Helper T cell (primary cell): ENCODE measurements around the gene LEMD3.

DNA sequence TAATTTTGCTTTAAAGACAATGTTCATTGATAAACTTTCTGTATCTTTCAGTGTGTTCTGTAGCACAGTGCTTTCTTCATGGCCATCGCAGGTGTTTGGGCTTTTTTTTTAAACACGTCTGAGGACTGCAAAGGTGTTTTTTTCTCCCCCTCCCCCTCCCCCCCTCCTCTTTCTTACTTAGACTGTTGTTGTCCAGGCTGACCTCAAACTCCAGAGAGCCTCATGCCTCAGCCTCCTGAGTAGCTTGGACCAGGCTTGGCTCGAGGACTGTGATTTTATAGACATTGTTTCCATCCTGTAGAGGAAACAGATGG, 41.9 kb downstream of the RASSF3 start:
- PRO-cap, 2 experiments, result no peak in any of the 2 experiments

GRCh38 chr12:64694550-64695783, 64.2 kb downstream of the GNS start:
- PRO-cap, 2 experiments, result no peak in any of the 2 experiments

DNA sequence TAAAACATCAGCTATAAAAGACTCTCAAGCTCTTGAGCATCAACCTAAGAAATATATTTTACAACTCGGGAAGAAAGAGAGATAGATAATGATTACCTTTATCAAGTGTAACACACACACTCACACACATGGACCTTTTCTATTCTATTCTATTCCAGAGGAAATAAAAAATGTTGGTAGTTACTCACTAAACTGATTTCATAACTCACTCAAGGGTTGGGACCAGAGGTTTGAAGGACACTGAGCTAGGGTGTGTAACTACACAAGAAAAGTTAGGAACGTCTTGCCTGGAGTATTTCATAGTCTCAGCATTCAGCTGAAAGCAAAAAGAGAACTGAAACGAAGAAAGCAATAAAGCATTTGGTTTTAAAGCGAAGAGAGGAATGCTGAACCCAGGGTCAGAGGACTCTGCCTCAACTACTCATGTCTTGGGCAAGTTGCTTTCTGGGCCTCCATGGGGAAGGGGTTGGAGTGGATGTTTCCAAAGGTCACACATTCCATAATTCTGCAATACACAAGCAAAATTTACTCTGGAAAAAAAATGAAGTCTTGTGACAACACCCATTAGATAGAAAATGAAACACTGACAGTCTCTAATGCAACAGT, 1.5 kb downstream of the GNS start:
- PRO-cap, 2 experiments, result no peak in any of the 2 experiments

DNA sequence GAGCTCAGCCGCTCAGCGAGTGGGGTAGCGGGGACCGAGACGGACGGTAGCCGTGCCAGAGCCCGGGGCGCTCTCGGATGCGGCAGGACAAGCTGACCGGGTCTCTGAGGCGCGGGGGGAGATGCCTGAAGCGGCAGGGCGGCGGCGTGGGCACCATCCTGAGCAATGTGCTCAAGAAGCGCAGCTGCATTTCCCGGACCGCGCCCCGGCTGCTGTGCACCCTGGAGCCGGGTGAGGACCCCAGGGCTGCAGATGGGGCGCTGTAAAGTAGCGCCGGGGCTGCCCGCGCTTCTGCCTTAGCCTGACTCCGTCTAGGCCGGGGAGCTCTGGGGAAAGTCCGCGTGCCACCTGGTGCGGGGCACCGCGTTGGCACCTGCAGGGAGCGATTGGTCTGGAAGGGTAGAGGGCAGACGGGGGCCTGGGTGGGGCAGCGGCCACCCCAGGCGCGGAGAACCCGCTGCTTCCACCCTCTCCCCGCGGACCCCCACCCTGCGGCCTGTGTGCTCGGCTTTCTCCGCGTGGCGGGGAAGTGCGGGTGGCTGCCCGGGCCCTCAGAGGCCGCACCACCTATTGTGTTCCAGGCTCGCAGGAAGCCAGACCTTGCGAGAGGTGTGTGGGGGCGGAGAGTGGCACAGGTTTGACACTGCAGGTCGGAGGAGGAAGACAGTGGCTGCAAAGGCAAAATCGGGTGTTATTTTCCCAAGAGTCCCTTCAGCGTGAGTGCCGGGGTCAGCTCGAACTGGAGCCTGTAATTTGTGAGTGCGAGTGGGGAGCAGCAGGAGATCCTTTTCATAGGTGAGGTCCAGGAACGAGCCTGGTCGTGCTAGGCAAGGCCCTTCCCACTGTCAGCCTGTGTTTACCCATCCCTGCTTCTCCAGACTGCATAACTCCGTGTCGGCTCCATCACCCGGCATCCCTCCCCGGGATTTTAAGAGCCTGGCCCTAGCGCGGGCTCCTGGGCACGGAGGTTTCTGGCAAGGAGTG, 648 bp downstream of the TBC1D30 start:
- PRO-cap, 2 experiments, result no peak in any of the 2 experiments

- PRO-cap, 2 experiments, result peak in 2 of 2 experiments; most common plus-strand start chr12:65169583 (in 2); most common minus-strand start chr12:65169379 (in 2)
These were observed at the start of gene LEMD3 for GRCh38 chr12:65168862-65169853. Gene LEMD3, plus strand, starts transcription at chr12:65169583.

- PRO-cap, 2 experiments, result no peak in any of the 2 experiments
These were observed 192.4 kb upstream of the HMGA2 start for GRCh38 chr12:65631530-65632626.

DNA sequence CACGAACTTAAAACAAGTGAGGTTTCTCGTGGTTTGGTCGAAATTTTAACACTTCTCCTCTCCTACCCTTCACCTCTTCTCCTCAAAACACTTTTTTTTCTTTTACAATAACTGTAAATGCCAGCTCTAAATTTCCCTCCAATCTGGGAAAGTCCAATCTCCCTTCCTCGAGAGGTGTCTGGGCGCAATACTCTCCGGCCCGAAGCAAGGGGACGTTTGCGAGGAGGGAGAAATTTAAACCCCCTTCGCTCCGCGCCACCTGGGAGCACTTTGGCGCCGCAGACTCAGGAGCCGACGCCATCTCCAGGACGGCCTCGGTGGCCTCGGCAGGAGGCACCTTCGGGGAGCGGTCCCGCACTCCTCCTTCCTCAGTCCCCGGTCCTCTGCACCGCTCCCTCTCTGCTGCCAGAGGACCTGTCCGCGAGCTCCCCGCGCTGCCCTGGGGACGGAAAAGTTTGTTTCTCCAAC, 95.4 kb upstream of the HMGA2 start:
- PRO-cap, 2 experiments, result no peak in any of the 2 experiments

DNA sequence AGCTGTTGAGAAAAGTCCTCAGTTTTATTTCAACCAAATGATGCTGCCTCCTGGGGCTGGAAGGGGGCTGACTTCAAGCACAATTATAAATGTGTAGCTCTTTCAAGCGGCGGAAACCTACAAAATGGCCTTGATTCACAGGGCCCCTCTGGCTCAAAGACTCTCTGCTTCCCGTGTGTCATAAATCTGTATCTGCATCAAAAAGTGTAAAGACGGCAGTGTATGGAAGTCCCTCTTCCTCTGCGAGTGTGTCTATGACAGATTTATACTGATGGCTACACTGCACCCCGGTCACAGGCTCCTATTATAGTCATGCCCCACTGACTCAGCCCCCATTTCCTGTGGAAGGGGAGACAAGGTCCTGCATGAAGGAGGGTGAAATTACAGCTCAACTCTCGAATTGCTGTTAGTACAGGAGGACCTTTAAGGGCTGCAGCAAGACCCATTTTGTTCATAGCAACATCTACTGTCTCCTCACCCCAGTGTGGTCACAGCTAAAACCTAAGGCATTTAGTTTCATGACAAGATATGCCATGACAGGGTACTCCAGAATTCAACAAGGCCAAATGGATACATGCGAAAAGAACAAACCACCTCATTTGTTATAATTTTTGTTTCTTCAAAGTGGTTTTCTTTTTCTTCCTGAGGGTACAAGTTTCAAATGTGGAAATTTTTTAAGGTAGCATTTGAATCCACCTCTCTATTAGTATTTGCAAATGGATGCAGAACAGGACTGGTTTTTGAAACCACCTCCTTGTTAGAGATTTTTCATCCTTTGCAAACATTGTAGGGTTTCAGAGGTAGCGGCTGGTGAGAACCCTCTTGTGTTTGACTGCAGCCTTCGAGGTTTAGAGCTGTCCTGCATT, 68.7 kb downstream of the HMGA2 start:
- PRO-cap, 2 experiments, result no peak in any of the 2 experiments

- PRO-cap, 2 experiments, result no peak in any of the 2 experiments
These were observed 72.5 kb downstream of the HMGA2 start for GRCh38 chr12:65896767-65897148.

DNA sequence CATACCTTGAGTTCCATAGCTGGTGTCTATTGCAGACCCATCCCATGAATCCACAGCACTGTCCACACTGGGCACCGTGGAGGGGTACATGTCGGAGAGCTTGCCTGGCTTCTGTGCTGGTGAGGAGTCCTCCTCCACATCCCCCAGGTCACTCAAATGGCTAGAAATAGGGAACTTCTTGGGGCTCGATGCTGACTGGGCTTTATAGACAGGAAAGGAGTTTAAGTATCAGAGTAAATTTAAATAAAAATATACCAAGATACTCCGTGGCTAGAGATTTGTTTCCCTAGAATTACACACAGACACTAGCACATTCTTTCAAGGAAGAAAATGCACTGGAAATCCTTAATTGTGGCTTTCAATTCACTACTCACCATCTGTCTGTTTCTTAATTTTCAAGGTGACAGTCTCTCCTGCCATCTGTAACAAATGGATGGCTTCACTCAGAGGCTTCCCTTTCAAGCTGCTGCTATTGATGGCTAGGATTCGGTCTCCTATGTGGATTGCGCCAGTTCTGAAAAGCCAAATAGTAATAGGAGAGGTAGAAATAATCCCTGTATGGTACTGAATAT, 90.1 kb downstream of the HELB start:
- PRO-cap, 2 experiments, result no peak in any of the 2 experiments

GRCh38 chr12:66467875-66468282, 165.6 kb downstream of the HELB start:
- PRO-cap, 2 experiments, result no peak in any of the 2 experiments

GRCh38 chr12:66909223-66909613, 230.3 kb upstream of the GRIP1 start:
- PRO-cap, 2 experiments, result no peak in any of the 2 experiments

DNA sequence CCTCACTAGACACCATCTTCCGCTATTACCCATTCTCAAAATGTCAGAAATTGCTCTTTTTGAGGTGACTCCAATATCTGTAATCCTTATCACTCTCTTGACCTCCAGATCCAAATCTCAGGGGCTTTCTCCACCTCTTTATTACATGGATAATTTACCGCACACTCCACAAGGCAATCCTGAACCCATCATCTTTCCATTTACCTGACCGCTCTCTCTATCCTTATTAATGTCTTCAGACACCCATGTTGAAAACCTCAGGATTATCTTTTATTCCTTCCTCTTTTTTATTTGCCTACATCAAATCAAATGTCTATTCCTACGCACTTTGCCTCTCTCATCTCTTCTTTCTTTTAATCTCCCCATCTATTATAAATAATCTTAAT, 237.7 kb upstream of the CAND1 start:
- PRO-cap, 2 experiments, result no peak in any of the 2 experiments

DNA sequence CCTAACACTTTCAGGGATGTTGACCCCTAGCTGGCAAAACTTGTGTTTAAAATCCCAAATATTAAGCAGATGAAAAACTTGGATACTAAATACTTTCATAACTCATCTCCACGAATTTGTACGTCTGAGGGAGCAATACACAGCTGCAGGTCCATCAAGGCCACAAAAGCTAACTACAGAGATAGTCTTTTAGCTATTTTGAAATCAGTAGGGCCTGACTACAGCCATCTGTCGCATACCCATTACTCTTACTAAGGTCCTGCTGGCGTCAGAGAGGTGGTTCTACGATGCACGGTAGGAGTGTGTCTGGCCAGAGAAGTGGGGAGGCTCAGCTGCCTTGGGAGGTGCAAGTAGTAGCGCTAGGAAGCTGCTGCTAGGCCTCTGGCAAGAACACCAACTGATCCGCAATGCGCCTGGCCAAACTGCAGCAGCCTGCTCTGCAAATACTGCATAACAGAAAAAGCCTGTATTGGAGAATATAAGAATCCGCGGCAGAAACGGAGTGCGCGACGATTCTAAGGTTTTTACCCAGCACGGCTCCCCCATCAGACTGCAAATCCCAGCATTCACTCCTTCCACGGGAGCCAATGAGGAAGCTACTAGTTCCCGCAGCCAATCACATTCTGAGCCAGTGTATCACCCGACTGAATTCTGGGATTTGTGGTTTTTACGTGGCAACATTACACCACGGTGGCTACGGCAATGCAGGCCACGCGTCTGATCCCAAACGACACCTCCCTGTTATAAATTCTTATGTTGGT, 747 bp upstream of the CAND1 start:
- PRO-cap, 2 experiments, result peak in 2 of 2 experiments; most common plus-strand start position 313 of the sequence (in 2); most common minus-strand start position 253 of the sequence (in 2)

DNA sequence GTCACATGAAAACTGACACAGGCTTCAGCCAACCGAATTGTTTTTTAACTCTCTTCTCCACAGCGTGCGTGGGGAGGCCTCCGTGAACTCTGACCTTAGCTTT, 108 bp upstream of the CAND1 start:
- PRO-cap, 2 experiments, result no peak in any of the 2 experiments

DNA sequence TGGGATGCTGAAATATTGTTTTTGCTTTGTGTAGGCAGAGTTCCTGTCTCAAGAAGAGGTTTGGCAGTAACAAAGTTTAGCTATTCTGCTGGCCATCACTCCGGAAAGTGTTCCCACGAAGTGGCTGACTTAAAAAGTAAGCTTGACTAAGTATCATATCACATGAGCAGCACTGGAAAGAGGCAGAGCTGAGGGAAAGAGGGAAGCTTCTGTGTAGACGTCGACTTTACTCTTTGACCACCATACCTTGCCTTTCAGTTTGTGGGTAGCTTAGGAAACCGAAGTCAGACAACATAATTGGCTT, 85.3 kb downstream of the CAND1 start:
- PRO-cap, 2 experiments, result no peak in any of the 2 experiments

DNA sequence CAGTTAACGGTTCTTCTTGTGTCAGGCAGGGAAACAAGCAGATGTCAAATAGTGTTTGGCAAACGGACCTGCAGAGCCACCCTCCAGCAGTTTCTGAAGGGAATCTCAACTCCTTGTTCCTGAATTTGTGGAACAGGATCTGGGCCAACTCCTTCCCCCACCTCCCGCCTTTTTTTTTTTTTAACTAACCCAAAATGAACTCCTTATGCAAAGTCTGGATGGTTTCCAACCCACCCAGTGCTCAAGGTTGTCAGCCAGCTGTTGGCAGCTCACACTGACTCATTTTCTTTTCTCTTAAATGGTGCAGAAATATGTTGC, 187.4 kb downstream of the CAND1 start:
- PRO-cap, 2 experiments, result no peak in any of the 2 experiments

- PRO-cap, 2 experiments, result no peak in any of the 2 experiments
These were observed 45.4 kb downstream of the DYRK2 start for GRCh38 chr12:67693785-67694513.

DNA sequence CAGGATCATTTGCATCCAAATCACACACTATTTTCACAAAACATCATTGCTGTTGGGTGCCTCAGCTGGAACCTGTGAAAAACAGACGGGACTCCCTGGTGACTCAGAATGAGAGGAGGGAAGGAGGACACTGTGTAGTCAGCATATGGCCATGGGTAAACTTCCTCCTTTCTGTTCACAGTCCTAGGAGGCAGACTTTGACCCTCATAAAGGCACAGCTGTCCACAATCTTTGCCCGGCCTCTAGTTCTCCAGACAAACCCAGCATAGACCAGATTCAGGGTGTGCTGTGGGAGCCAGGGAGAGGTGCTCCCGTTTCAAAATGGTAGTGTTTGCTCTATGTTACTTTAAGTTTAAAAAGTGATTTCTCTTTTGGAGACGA, 62.1 kb downstream of the DYRK2 start:
- PRO-cap, 2 experiments, result no peak in any of the 2 experiments

- PRO-cap, 2 experiments, result no peak in any of the 2 experiments
These were observed 124.3 kb downstream of the DYRK2 start for GRCh38 chr12:67772595-67773399.